LHCN-M2 (cell line): ENCODE measurements around the gene TECTA.

DNA sequence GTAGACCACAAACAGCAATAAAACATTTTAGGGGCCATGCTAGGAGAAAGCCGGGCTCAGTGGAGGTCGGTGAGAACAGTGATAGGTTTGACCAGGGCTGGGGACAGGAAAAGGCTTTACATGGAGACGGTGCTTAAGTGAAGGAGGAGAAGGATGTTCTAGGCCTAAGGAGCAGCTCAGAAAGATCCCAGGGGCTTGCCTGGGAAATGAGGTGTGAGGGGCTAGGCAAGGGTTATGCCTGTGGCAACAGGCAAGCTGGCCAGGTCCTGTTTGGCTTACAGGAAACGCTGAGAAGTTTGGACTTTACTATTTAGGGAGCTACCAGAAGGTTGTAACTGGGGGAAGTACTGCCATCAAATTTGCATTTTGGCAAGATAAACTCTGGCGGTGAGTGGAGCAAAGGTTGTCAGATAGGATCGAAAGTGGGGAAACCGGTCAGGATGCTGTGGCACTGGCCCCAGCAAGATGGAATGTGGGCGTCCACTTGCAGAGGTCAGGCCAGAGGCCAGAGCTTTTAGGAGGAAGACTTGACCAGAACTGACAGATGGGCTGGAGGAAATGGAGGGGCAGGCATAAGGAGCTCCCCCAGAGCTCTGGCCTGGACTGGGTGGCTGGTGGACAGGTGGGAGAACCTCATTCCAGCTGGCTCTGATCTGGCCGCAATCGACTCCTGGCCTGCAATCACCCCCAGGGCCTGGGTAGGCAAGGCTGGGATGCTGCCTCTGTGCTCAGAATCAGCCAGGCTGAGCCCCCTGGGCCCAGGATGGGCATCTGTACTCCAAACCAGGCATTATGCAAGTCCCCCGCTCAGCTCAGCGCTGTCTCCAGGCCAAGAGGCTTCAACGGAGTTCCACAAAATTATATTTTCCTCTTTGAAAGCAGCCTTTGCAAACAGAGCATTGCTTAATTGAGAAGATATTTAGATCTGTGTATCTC lies 178.2 kb upstream of the NECTIN1 start:
- RAMPAGE, long total RNA, result no peak

GRCh38 chr11:119964236-119964833 lies 173.6 kb downstream of the TRIM29 start:
- RAMPAGE, long total RNA, result no peak

DNA sequence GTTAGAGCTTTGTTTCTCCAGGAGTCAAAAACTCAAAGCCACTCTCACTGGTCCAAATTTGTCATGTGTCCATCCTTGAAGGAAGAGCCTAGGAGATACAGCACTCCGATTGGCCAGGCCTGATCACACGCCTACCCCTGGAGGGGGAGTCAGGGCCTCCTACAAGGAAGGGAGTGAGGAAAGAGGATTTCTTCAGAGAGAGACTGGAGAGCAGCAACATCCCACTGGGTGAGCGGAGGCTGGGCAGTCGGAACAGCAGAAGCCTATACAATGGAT lies 113.9 kb downstream of the TRIM29 start:
- RAMPAGE, long total RNA, result no peak

GRCh38 chr11:120127183-120127598 lies 10.7 kb downstream of the TRIM29 start:
- RAMPAGE, long total RNA, result no peak

DNA sequence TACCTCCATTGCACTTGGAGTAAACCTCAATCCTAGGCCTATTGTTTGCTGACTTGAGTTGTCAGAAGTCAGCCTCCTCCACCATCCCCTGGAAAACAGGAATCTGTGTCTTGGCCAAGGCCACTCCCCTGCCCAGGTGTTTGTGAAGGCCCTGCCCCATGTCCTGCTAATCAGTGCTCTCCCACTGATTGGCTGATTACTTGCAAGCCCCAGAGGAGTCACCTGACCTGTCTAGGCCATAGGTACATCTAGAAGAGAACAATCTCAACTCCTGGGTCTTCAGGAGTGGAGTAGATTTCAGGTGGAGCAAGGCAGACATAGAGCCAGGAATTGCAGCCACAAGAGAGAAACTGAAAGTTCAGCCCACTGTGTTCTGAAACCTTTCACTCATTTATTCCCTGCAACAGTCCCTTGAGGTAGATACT lies 10.3 kb downstream of the OAF start:
- RAMPAGE, long total RNA, result no peak

DNA sequence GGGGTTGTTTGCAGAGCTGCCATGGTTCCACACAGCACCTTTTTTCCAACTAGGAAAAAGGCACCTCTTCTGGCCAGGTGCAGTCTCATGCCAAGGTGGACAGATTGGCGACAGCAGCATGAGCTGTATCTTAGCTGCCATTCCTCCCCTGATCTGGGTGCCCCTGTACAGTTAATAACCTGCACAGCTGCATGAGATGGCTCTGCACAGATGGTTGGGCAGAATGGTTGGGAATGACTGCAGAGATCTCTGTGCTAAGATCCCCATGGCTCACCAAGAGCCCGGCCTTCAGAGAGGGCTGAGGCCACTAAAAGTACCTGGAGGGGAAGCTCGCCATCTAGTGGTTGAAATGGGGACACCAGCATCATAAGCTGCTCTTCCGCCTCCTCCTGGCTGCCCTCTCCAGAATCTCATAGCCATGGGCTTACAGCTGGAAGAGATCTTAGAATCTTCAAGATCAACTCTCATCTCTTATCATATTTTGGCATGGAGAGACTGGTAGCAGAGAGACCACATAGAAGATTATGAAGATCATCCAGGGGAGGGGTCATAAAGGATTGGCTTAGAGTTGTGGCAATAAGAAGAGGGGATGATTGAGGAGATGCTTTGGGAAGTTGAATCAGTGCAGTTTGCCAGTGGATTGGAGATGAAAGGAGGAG lies 22.1 kb upstream of the TLCD5 start:
- RAMPAGE, long total RNA, result no peak

GRCh38 chr11:120306330-120306877 lies 18.7 kb upstream of the TLCD5 start:
- RAMPAGE, long total RNA, result no peak

DNA sequence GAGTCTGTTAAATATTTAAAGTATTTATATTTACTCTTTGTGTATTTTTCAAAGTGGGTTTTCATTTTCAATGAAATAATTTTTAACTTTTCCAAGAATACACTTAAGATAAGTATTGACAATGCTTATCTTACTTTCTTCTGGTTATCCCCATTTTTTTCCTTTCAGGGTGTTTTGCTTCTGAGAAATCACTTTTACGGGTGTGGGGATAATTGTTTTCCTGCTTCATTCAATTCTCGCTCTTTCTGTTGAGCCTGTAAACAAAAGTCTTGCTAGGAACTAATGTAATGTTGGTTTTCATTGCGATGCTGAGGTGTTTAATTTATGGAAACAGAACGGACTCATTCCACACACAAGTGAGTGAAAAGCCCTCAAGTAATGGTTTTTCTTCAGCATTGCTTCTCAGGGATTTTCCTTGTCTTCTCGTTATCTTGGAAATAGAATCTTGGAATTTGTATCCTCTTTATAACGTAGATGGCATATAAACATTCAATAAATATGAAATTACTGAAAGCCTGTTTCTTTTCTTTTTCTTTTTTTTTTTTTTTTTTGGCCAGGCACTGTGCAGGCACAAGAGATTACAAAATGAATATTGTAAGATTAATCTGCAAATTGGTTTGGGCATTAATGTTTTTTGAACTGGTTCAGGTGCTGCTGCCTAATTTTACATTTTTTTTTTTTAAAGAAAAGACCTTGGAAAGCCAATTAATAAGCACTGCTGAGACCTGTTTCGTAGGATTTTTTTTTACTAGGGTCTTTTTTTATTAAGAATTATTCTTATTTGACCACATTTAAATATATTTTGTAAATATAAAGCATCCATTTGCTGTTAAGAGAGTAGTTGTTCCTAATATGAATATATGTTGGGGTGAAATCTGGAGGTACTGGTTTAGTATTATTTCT lies 2.5 kb downstream of the ARHGEF12 start:
- RAMPAGE, long total RNA, result no peak

GRCh38 chr11:120447825-120448578 lies 63.5 kb upstream of the GRIK4 start:
- RAMPAGE, long total RNA, result no peak

DNA sequence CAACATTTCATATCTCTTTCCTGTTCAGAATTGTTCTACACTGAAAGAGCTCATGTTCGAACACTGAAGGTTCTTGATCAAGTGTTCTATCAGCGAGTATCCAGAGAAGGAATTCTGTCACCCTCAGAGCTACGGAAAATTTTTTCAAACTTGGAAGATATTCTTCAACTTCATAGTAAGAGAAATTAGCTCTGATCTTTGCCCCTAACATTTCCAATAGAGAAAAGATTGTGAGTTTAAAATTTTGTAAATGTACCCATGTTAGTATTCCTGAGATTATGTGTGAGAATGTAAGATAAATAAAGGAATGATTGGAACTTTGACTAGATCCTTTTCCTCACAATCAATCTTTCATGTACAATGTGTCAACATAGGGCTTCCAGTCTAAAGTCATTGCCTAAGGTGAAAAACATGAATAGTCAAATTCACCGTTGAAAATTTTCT lies 52.4 kb upstream of the GRIK4 start:
- RAMPAGE, long total RNA, result no peak

DNA sequence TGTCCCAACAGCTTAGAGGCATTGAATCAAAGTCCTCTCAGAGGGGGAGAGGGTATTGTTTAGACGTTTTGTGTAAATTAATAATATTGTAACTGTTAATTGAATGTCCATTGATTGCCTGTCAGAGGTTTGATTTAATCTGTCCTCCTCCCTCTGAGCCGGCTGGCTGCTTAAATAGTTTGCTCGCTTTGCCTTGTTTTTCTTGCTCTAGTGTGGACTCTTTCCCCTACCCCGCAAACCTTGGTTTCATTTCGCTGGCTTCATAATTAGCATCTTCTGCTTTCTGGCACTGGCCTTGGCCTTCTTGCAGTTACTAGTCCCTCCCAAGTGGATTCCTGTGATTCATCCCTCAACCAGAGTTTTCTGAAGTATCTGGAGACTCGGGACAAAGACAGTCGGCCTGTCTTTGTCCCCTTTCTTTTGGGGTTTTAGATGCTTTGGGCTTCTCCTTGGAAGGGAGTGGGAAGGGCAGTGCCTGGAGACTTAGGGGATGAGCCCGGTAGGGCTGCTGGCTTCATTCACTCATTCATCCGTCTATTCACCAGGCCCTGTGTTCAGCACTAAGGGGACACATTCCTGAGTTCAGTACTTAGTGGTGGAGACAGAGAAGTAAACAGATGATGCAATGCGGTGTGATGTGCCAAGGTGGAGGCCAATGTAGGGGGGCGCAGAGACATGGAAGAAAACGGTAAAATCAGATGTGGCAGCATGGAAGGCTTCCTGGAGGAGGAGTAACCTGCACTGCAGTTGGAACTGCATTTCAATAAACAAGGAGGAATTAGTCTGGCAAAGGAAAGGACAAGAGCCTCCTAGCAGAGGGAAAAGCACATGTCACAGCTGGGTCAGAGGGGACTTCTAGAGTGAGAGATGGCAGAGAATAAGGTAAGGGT lies 21.1 kb downstream of the GRIK4 start:
- RAMPAGE, long total RNA, result no peak

DNA sequence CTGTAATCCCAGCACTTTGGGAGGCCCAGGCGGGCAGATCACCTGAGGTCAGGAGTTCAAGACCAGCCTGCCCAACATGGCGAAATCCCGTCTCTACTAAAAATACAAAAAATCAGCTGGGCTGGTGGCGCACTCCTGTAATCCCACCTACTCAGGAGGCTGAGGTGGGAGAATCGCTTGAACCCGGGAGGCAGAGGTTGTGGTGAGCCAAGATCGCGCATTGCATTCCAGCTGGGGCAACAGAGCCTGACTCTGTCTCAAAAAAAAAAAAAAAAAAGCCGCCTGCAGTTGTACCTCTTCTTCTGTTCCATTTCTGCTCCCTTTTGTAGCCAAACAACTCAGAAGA lies 81.3 kb downstream of the GRIK4 start:
- RAMPAGE, long total RNA, result no peak

DNA sequence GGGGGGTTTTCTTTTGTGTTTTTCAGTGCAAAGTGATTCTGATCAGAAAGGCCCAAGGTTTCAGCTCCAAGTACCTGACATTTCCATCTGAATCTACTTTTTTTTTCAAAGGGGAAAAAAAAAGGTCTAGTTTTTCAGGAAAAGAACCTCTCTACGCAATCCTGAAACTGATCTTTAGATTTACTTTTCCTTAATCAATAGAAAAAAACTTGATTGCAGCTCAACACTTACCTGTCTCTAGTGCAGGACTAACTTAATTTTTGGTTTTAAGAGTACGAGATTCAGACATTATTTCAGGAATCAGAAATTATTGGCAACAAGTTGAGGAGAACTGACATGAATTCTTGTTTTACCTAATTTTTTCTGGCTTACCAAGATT lies at the start of gene TECTA:
Gene TECTA, plus strand, starts transcription at position 225 of the 379 bp plus-strand sequence.
- RAMPAGE, long total RNA, result no peak

DNA sequence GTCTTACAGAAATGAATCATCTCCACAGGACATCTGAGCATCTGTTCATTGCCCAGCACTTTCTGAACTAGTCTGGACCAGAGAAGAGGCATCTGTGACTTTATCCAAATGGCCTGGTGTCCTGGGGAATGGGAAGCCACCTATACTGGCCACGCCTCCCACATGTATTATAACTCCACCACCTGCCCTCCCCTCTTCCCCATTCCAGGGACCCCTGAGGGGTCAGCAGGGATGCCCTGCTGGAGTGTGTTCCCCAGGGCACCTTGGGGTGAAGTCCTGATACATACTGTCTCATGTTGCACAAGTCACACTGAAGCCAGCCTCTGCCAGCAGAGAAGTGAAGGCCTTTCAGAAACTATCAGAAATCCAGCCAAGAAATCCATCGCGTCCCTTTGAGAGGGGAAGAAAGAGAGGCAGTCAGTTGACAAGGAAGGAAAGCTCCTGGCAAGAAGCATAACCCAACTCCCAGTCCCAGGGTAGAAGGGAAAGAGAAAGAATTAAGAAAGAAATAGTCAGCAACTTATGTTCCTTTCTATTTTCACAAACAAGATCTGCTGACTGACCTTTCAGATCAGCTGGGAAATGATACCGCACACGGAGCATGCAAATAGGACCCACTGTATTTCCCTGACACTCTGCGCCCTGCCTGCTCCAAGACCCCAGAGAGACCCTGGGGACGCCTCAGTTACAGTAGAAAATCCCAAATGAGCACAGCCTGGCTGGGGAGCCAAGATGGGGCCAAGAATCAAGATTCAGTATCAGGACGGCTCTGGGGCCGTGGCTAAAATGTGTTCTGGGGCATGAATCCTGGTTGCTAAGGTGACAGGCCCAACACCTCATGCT lies 45.3 kb downstream of the SC5D start:
- RAMPAGE, long total RNA, result no peak

DNA sequence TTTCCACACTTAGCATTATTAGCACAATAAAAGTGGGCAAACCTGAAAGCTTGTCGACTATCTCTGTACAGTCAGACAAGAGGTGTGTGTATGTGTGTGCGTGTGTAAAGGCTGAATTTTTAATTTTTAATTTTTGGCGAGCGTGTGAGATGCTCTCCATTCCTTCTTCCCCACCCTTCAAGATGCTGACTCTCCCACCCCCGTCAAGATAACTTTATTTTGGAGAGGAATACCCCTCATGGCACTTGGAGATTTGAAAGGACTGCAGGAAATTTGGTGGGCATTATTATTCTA lies 857 bp downstream of the SORL1 start:
- RAMPAGE, long total RNA, result no peak

DNA sequence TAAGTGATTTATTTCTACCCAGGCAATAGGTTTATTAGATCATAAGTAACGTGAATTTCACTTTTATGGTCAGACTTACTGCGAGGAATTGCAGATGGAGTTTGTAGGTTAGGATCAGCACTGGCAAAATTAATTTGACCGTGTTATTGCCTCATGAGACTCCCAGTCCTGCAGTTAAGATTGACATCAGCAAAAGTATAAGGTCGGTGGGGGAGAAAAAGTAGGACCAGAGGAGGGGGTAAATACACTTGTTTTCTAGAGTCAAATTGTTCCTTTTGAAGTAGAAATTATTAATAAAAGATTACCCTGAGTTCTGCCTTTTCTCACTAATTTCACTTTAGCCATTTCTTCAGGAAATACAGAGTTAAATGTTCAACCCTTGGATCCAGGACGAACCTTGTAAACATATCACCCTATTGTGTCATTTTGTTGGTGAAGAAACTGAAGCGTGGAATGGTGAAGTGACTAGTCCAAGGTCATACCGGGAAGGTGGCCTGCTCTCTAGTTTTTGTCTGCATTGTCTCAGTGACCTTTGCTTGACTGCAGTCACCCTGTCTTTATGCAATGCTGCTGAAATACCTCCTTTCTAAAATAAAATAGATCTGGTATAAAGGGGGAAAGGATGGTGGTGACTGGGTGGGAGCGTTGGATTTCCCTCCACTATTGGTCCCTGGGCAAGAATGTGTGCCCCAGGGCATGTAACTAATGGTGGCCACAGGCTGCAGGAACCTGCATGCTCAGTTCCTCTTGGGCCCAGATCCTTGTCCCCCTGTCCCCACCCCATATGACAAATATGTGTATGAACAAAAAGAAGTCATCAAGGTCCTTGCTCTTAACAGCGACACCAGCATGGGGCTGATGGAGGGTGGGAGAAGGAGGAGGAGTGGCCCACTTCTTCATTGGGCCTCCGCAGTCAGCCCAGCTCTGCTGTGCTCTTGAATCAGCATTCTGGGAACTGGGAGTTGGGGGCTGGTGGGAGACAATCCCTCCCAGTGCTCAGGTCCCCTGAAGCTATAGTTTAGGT lies 1.5 kb downstream of the SORL1 start:
- RAMPAGE, long total RNA, result no peak

GRCh38 chr11:121471644-121472066 lies 19.5 kb downstream of the SORL1 start:
- RAMPAGE, long total RNA, result no peak

DNA sequence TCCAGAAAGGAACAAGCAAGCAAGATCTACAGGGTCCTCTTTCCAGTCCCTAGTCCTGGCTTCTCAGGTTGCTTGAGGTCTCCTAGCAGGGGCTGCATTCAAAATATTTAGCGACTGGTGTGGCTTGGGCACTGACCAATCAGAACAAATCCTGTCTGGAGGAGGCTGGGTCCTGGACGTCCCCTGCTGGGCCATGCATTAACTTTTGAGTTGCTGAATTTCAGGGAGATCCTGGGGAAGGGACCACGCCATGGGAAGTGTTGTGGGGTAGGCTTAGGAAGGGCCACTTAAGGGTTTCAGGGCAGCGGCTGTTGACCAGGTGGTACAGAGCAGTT lies 27.3 kb downstream of the SORL1 start:
- RAMPAGE, long total RNA, result no peak

DNA sequence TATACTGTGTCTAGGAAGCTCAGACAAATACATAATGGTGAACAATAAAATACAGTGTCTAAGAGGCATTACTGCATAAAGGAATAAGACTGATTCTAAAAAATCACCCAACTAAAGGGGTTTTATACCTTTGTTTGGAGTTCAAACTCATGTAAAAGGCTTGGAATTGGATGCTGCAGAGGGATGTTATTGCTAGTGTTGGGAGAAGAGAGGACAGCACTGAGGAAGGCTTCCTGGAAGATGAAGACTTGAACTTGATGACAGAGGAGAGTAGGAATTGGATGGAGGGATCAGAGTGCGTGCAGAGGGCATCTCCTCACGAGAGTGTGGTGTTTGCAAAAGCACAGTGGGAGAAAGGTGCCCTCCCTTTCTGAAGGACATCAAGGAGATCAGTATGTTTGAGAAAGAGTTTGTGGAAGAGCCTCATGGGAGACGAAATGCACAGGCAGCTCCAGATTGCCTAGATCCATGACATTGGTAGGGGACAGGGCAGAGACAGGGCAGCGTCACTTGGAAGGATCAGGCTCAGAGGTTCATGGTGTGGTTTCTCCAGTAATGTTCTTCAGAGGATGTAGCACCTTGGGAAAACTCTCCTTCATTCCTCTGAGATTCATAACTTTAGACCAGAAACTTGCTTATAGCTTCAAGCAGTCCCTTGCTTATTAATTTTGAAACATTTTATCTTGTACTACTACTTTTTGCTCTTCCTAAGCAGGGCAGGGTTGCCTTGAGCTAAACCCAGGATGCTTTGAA lies 44.0 kb downstream of the SORL1 start:
- RAMPAGE, long total RNA, result no peak

GRCh38 chr11:121508452-121508818 lies 56.3 kb downstream of the SORL1 start:
- RAMPAGE, long total RNA, result no peak